ENCODE results near the gene FOXB1.

DNA sequence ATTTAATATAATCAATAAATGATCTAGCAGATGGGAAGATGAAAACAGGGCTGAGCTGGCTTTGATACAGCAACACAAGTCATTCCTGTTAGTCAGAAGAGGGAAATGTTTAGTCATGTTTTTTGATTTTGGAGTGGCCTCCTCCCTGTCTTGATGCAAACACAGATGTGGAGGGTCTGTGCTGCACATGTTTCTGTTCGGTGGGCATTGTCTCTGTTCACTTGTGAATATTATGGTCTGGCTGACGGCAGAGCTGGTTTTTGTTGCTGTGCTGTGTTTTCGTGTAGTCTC is 9.9 kb downstream of the LIPC start:
- PRO-cap = no peak

GRCh38 chr15:58444938-58445282 is 13.1 kb downstream of the LIPC start:
- PRO-cap = no peak

DNA sequence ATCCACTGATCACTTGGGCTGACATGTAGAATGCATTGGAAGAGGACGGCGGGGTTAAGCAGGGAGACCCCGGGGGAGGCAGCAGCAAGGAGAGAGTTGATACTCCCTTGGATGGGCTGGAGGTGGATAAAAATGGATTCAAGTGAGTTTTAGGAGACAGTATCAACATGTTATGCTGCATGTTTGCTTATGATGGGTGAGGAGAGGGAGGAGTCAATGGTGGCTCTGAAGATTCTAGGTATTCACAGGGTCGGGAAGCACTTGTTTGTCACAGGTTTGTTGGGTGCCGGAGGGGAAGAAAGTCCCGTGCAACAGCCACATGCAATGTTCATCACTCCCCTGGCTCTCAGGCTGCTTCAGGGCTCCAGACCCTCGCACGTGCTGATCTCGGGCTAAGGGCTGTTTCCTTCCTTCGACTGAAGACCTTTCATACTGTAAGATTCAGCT is 53.4 kb downstream of the LIPC start:
- PRO-cap = no peak

GRCh38 chr15:58667003-58668219 is 82.1 kb downstream of the ADAM10 start:
- PRO-cap = no peak

DNA sequence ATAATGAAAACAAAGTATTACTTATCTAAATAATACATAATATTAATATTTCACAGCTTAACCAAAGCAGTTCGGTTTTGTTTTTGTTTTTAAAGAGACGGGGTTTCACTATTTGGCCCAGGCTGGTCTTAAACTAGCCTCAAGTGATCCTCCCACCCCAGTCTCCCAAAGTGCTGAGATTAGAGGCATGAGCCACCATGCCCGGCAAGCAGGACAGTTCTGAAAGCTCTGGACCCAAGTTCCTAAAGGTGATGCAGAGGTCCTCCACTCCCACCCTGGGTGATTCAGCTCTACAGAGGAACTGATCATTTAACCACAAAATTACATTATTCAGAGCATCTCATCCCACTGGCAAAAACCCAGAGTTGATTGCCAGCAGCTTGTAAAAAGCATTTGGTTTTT is 60.3 kb downstream of the SLTM start:
- PRO-cap = no peak

DNA sequence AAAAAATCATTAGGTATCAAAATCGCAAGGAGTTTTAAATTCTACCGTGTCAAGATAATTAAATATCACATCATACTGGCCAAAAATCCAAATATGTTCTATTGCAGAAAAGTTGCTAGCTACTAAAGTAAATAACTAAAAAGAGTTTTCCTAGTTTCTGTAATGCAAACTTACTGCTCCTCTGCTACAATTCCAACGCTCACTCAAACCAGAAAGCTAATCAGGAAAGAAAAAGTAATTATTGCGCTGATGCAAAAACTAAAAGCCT is 918 bp downstream of the SLTM start:
- PRO-cap = no peak

DNA sequence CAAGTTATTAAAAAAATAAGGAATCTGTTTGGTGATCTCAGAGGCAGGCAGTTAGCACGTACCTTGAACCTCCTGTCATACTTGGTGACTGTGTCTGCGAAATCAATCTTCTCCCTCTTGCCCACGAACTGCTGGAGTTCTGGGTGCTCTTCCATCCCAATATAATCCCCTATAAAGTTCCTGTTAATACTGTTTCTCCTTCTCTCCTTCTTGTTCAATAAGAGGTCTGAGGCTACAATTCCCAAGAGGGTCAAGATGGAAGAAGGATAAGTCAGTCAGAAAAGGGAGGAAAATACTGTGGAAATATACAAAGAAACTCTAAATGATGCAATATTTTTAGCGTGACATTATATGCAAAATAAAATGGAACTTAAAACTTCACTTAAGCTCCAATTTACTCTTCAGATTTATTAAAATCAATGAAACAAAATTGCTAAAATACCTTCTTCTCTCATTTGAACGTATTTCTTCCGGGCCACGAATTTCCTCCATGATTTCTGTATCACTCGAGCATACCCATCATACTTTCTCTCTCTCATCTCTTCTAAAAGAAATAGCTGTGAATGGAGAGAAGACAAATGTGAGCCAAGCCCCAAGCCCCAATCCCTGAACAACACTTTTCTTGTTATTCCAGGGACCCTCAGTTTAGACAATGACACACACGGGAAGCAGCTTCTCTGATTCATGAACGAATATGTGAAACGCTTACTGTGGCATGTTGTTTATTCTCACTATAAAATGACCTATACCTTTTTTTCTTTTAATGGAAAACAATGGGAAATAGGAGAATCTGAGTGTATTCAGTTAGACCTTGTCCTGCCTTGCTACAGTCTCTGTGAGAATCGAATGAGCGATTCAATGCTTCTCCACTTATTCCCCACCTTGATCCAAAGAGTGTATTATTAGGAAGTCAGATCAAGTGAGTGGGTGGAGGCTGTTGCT is 32.7 kb upstream of the LDHAL6B start:
- PRO-cap = no peak

DNA sequence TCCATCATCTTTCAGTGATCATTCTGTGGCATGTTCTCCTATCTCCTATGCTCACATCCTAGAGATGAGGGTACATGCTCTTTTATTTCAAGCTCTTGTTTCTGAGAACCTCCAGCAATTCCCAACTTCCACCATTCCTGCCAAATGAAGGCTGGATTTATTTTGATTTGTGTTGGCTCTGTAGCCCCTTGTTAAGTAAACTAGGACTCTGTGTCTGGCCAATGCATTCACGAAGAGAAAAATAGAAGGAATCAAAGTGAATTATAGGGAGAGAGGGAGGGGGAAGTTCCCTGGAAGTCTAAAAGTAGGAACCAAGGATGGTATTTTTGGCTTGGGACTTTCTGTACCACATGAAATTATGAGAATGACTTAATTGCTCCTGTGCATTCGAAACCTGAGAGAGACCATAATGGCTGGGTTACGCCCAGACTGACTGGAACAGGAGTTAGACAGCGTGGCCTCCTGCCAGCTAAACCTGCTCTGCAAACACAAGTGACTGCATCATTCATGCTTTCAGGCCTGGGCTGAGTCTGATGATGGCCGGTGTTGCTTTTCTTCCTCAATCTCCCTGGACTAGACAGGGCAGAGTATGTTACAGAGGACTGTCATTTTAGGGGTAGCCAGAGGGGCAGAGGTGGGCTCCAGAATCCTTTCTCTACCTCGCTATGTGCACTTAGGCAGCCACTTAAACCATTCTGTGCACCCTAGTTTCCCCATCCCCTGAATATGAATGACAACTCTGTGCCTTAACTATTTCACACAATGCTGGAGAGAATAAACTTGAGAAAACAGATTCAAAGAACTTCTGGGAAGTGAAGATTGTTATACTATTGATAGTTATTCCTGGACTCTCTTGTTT is 58.9 kb downstream of the MYO1E start:
- PRO-cap = unidirectional peak, plus-strand start at position 516 of the sequence

DNA sequence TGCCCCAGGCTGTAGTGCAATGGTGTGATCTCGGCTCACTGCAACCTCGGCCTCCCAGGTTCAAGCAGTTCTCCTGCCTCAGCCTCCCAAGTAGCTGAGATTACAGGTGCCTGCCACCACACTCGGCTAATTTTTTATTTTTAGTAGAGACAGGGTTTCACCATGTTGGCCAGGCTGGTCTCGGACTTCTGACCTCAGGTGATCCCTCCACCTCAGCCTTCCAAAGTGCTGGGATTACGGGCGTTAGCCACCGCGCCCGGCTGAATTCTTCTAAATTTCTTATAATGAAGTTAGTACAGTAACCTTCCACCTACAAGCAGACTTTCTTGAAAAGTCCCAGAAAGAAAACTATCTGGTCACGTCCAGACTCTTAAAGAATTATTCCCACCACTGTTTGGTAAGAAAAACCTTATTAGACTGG is 7.6 kb downstream of the MYO1E start:
- PRO-cap = no peak

DNA sequence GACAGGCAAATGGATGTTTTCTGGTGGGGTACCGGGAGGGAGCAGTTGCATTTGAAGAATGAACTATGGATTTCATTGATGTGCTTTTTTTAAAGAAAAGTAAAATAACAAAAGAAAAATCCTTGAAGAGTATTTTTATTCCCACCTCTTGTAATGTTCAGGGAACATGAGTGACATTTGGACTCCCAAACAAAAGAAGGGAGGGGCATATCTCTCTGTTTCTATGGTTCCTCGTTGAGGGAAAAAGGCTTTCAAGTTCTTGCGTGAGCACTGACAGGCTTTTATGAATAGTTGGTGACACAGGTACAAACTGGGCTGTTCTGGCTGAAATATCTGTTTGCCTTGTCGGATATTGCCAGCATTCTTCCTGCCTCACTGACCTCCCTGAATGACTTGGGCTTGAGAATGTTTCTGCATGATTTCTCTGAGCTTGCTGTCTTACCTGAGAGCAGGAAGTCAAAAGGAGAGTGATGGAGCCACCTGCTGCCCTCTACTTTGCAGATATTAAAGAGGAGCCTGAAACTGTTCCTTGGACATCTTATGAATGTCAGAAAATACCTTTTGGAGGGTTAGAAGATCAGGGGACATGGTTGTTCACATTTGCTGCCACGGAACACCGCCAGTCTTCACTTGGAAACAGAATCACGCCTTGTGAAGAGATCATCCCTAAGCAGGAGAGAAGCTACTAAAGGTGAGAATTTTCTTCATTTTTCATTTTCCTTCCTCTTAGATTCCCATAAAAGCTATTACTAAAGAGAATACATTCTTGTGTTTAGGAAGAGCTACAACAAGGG is 4.8 kb downstream of the GCNT3 start:
- PRO-cap = no peak

- PRO-cap = unidirectional peak, plus-strand start at chr15:59688527
These were observed 554 bp downstream of the BNIP2 start for GRCh38 chr15:59688320-59689212.

DNA sequence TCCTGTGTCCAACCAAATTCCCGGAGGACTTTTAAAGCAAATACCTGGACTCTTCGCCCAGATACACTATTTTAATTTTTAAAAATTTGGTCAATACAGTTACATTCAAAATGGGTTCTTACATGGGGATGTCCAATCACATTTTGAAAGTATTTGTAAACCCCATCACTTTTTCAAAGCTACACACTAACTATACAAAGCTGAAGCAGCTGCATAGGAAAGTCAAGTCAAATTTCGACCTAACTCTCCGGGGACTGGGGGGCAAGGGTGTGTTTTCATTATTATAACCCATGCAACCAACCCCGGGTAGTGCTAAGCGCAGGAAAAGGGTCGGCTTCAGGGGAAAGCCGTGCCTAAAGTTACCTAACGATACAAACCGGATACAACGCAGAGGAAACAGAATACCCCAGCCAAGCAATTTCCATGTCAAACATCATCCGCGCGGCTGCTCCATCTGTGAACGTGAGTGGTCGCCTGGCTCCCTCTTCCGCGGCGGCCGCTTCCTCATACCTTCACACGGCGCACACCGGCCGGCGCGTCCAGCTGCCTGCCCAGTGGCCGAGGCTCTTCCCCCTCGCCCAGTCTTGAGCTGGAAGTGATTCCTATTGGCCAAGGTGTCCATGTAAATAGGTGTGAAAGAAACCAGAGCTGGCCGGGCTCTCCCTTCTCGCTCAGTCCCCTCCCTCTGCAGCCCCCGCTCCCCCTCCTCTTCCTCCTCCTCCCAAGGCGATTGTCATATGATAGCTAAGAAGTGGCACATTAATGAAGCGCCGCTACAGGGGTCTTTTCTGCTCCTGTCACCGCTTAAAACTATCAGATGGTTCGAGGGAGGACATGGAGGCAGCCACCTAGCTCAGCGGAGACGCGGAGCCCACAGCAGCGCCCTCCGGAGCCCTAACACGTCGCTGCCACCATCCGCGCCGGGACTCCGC is at the start of gene FOXB1:
FOXB1 (plus strand) TSS at position 813 of the 932 bp plus-strand sequence.
- PRO-cap = no peak

GRCh38 chr15:60115502-60116053 is 111.5 kb downstream of the FOXB1 start:
- PRO-cap = no peak

DNA sequence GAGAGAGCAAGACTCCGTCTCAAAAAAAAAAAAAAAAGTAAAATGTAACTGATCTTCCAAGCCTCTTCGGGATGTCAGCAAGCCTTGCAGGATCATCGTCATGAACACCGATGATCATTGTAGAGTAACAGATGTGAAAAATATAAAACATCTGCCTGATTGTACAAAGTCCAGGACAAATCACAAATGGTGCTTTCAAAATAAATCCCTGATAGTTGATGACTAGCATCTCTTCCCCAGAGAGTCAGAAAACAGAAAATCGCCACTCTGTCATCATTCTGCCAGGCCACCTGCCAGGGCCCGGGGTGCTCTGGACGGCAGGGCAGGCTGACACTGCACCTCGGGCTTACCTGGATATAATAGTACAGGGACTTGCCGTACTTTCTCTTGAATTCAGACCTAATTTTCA is 49.1 kb downstream of the ANXA2 start:
- PRO-cap = no peak

- PRO-cap = no peak
These were observed 35.1 kb downstream of the ANXA2 start for GRCh38 chr15:60362529-60363285.

GRCh38 chr15:60397000-60397327 is 822 bp downstream of the ANXA2 start:
- PRO-cap = bidirectional peak, plus-strand start at chr15:60397214, minus-strand start at chr15:60397120

- PRO-cap = no peak
These were observed 49.6 kb upstream of the ICE2 start for GRCh38 chr15:60528392-60529057.

DNA sequence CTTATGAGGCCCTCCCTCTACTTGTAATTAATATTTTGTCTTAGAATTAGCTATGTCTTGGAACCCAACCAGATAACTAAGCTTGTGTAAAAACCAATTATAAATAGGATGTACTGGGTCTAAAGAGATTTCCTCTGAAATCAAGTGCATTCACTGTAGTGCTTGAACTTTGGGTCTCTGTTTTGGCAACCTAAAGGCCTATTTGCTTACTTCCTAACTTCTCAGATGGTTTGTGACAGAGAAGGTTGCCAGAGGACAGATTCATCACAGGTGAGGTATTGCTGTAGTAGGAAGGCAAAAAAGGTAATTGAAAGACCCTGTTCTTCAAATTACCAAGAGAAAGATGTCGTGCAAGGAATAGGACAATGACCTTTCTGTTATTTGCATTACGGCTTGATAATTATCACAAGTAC is 80.4 kb upstream of the ICE2 start:
- PRO-cap = no peak

DNA sequence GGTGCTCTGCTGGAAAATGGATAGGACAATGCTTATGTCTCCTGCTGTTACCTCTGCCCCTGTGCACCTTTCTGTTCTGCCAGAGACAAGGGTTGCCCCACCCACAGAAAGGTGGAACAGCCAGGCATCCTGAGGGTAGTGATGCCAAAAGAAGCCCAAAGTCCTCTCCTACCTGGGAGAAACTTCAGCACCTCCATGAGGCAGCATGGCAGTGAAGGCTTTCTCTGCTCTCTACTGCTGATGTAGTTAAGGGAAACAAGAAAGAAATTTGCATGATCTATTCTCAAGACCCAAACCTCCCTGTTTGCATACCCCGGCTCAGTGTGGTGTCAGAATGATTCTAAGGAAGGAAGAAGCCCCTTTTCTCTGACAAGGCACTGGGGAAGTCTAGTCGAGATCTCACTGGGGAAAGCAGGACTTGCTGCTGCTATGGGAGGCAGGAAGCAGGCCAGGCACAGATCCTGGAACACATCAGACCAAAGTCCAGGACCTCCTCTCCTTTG is 89.3 kb upstream of the ICE2 start:
- PRO-cap = no peak

GRCh38 chr15:60583928-60584388 is 105.0 kb upstream of the ICE2 start:
- PRO-cap = no peak

Data from pulmonary artery (tissue), 1 donor.